RPMI7951 (cell line): ENCODE data around the genes SNRNP40 and COL16A1.

DNA sequence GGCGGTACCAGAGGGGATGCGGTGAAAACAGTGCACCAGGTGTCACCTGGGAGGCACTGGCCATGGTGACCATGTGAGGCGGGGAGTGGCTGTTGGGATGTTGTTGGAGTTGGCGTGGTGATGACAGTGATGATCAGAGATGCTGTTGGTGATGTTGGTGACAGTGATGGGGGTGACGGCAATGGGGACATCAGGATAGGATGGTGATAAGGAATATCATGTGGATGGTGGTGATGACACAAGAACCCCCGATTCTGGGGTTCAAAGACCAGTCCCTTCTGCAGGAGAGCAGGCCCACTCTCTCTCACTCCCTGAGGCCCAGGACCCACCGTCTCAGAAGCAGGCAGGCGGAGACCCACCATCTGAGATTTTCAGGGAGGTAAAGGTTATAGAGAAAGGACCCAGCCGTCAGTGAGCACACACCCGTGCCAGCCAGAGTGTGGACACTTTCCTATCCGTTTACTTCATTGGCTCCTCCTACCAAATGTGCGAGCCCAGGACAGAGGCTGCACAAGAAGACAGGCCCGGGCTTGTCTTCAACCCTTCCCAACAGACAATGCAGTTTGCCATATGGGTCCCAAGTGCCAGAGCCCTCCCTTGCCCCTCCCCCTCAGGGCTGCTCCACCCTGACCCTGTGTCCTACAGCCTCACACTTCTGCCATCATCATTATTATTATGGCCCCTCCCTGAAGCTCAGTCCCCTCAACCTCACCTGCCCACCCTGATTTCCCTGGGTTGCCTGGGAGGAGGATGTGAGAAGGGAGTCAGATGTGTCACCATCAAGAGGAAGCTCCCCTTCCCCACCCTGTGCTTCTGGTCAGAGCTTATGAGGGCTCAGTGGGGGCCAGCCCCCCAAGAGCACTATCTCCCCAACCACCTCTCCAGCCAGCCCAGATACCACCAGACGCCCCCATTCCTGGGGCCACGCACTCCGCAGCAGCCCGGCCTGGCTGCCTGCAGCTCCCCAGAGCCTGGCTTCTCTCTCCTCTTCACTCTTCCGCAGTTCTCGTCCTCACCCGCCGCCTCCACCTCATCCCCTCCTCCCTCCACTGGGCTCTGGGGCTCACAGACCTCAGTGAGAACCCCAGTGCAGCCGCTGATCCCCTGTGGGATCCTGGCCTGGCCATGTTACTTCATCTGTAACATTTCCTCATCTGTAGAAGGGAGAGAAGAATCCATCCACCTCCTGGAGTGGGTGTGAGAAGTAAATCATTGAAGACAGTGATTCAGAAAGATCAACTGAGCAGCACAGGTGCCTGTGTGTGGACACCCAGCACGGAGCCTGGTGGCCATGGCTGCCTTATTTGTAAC lies 9.4 kb downstream of the LAPTM5 start:
- RAMPAGE, long total RNA, result no peak

DNA sequence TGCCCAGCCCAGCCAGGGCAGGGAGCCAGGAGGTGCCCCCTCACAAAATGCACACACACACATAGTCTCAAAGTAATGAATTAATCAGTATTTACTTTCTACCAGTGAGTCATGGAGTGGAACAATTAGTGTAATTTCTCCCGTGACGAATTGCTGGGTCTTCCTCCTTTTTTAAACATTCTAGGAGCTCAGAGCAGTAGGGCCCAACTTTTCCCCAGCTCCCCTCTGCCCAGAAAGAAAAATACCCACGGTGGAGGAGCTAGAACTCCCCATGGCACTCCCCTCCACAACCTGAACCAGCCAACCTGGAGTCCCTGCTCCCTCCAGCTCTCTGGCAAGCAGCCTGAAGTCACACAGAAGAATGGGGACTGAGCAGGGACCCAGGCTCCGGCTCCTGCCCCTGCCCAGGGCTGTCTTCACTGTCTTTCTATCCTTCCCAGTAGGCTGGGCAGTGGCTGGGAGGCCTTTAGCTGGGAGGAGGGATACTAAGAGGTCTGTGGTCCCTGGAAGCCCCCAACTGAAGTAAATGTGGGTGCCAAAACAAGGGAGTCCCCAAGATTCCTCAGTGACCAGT lies 29.2 kb downstream of the SDC3 start:
- RAMPAGE, long total RNA, result no peak

DNA sequence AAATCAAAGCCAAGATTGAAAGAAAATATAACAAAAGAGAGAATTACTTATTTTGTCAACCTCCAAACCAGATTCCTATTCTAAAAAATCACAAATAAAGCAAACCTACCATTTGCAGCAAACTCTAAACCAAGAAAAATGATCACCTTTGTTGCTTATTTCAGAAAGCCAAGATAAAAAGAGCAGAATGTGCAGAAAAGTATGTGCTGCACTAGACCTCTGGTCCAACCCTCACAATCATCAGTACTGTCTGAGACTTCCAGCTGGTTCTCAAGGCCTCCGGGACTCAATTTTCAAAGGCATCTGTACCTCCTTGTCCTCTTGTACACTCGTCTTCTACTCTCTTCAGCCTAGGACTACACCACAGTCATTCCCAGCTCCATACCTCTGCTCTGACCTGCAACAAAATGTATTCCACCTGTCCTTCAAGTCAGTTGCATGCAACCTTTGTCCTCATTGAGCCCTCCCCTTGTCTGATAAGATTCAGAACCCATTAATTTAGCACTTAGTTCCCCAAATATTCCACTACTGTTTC lies 77.1 kb downstream of the PUM1 start:
- RAMPAGE, long total RNA, result no peak

DNA sequence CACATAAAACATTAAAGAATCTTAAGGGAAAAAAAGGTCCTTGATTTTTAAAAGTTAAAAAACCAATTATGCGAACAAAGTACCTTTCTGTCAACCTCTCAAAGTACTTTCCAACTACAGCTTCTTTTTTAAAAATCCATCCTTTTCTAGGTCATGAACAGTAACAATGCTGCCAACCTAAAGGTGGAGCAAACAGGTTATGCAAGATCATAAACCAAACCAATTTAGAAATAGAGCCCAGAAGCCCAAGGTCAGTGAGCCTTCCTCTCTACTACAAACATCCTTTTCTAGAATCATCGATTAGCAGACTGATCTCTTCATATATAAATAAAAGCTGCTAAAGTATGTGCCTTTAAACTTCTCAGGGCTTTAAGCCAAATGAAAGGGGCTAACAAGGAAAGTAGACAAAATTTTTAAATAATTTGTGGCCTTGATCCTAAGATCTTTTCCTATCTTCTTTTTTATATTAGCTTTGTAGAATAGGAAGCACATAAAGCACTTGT lies 40.8 kb downstream of the PUM1 start:
- RAMPAGE, long total RNA, result no peak

DNA sequence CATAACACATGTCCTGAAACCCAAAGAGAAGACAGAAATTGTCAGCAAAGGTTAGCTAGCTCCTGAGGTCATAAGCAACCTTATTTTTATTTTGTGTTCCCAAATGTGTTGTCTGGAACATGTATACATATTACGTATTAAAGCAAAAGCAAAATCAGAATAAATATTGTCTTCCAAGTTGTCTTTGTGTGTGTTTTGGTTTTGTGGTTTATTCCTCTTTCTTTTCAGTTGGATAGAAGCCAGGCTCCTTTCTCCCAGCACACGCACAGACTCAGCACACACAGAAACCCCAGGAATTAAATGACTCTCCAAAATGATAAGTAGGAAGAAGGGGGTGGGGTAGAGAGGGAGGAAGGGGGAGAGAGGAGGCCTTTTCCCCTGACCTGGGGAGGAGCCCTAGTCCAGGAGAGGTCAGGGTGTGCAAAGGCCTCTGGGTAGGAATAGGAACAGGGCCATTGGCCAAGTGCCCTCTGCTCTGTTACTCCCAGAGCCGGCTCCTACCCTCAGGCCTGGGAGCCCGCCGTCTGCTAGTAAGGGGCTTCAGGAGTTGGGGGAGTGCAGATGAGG lies 35.5 kb upstream of the PUM1 start:
- RAMPAGE, long total RNA, result no peak

DNA sequence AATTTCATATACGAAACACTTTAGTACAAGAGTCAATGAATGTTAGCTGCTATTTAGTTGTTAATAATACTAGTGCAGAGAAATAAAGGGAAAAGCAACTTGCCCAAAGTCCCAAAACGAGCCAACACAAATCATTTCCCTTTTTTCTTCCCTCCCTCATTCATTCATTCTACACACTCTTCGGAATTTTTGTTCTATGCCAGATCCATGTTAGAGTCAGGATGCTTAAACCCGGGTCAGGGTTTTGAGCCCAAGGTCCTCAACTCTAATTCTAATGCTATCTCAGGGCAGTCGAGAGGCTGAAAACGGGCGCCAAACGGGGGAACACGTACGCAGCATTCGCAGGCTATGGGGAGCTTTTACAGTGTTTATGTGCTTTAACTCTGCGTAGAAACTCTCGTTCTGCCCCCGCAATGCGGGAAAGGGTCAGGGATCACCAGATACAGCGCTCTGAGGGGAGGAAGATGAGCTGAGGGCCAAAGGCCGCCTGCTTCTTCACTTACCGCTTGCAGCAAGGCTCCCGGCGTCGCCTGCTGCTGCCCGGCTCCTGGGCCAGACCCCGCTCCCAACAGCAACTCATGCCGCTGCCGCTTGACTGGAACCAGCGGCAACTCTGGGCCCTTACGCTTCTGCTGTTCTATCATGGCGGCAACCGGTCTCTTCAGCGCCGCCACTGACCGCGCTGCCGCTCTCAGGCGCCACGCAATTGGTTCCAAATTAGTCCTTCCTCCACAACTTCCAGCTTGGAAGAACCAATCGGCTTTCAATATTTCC lies at the start of gene SNRNP40:
SNRNP40 (minus strand) TSS at position 681 of the 774 bp plus-strand sequence.
- RAMPAGE, long total RNA, result start-site peak on the minus strand centred at position 666 of the sequence, 38 bp wide, 341 and 35 reads in 2 replicates

DNA sequence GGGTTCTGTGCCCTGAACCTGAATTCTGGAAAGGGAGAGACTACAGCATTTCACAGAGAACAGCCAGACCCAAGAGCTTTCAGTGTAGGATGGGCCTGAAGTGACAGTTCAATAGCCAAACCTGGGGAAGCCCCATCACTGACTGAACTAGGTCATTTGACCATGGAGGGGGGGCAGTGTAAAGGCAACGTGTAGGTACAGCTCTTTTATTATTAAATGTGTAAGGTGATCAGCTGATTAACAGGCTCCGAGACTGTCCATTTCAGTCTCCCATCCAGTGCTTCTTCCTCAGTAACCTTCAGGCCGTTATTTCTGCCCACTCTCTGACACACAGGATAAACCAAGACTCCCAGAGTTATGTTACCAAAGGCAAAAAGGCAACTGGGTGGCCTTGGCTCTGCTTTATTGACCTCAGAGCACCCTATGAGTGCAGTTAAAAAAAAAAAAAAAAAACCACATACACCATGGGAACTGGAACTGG lies 7.6 kb downstream of the FABP3 start:
- RAMPAGE, long total RNA, result no peak

DNA sequence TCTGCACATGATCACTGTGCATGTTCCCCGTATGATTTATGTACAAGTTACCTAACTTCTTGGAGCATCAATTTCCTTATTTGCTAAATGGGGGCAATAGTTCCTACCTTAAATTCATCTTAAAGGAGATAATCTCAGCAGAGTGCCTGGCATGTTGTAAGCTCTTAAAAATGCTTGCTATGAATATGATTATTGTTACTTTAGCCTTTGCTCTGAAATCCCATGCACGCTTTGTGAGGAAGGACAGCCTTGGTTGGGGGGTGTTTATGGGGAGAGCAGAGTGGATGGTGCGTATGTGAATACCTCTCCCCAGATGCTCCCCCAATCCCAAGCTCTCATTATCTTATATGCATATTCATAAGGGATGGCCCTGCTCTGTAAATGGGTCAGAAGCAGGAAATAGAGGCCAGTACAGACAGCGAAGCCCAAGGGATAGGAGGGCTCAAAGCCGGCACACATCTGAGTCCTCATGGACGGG lies 3.6 kb upstream of the SERINC2 start:
- RAMPAGE, long total RNA, result no peak

- RAMPAGE, long total RNA, result no peak
These were observed 70.6 kb upstream of the TINAGL1 start for GRCh38 chr1:31505550-31506358.

GRCh38 chr1:31563987-31564461 lies 12.3 kb upstream of the TINAGL1 start:
- RAMPAGE, long total RNA, result no peak

DNA sequence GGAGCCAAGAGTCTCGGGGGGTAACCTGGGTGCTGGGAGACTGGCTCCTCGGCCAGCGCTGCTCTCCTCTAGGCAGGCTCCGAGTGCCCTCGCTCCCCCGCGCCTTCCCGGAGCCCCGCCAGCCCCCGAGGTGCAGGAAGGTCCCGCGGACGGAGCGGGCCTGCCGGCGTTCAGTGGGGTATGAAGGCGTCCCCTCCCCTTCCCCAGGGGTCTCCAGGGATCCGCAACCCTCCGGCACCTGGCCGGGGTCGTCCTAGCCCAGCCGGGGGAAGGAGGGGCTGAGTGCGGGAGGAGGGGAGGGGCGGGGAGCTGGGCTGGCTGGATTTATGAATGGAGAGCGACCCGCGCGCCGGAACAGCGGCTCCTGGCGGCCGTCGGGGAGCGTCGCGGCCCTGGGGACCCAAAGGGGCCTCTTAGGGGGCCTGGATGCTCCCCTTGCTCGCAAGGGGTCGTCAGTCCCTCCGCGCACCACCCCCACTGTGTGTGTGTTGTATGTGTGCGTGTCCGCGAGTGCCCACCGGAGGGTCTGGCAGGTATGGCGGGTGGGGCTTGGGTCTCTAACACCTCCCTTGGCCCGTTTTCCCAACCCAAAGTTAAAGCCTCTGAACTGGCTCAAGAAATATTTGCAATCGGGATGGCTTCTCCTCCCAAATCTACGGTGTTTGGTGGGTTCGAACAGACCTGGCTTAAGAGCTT lies 608 bp downstream of the HCRTR1 start:
- RAMPAGE, long total RNA, result no peak

DNA sequence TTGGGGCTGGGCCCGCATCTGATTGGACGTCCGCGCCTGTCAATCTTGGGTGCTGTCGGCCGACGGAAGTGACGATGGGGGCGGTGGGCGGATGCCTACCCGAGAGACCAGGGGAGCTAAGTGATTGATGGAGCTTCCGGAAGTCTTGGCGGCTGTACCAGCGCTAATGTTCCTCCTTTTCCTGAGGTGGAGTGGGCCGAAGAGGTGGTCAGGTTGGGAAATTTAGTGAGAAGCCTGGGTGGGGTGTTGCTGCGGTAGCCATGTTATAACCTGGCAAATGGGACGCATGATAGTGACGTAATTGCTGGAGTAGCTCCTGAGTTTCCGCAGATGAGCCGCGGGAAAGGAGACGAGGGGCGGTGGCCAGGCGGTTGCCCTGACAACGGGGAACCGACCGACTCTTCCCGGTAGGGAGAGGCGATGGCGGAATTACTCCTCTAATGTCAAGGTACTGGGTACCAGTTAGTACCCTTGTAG lies 297 bp upstream of the PEF1 start:
- RAMPAGE, long total RNA, result no peak

DNA sequence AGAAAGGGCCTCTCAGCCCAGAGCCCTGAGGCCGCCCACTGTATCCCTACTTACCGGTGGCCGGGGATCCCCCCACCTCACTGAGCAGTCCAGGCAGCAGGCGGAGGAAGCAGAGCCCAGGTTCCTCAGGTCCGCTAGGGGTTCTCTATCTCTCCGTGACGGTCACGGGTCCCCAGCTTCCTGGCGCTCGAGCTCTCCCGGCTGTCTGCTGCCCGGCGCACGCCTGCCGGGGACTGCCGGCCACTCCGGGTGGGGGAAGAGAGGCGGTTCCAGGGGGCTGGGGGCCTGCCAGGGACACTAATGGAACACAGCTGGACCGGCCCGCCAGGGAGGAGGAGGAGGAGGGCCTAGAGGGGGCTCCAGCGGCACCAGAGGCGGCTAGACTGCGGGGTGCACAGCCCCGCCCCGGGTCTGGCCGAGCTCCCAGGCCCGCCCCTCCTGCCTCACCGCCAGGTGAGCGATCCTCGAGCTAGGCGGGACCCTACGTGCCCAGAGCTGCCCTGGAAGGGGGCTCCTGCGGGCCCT lies at the start of gene COL16A1:
COL16A1 (minus strand) TSS at position 235 of the 525 bp plus-strand sequence.
- RAMPAGE, long total RNA, result no peak

DNA sequence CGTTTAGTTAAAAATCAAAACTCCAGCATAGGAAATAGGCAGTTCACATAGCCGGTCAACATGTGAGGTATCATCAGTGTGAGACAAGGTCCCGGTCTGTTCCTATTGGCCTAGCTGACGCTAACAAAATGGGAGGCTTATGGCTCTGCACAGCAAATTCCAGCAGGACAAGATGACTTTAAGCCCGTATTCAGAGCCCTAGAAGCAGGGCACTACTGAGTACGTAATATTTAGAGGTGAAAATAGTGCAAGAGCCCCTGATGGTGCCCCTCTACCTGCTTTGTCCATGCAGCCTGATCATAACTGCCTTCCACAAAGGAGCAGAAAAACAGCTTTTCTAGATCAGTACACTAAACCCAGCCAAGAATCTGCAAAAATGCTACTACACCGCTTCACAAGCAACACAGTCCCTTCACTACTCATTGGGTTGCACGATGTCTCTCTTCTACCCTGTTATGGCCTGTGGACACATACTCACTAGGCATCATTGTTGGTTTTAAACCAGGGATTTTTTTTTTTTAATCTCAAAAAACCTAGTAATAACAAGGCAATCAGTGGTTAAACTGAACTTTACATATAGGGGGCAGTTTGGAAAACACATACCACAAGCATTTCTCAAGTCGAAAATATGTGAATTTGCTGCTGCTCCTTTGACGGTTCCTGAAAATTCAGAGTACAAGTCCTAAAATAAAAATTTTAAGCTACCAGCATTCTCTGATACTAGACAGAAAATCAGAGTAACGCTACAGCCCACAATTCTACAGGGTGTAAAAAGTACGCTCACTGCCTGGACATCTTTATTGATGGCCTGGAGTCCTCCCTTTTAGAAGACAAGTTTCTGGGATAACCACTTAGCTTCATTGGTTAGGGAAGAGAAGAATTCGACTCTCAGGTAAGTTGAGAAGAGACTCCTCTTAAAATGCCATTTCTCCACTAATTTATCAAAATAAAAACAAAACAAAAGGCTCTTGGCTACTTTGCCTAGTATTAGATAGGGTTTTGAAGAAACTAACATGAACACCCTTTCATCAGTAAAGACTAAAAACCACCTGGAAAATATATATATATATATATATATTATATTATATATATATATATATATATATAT lies 30.8 kb downstream of the PTP4A2 start:
- RAMPAGE, long total RNA, result no peak

GRCh38 chr1:32008986-32009544 lies 4.6 kb upstream of the KHDRBS1 start:
- RAMPAGE, long total RNA, result no peak

GRCh38 chr1:32015125-32015448 lies 1.4 kb downstream of the KHDRBS1 start:
- RAMPAGE, long total RNA, result no peak

DNA sequence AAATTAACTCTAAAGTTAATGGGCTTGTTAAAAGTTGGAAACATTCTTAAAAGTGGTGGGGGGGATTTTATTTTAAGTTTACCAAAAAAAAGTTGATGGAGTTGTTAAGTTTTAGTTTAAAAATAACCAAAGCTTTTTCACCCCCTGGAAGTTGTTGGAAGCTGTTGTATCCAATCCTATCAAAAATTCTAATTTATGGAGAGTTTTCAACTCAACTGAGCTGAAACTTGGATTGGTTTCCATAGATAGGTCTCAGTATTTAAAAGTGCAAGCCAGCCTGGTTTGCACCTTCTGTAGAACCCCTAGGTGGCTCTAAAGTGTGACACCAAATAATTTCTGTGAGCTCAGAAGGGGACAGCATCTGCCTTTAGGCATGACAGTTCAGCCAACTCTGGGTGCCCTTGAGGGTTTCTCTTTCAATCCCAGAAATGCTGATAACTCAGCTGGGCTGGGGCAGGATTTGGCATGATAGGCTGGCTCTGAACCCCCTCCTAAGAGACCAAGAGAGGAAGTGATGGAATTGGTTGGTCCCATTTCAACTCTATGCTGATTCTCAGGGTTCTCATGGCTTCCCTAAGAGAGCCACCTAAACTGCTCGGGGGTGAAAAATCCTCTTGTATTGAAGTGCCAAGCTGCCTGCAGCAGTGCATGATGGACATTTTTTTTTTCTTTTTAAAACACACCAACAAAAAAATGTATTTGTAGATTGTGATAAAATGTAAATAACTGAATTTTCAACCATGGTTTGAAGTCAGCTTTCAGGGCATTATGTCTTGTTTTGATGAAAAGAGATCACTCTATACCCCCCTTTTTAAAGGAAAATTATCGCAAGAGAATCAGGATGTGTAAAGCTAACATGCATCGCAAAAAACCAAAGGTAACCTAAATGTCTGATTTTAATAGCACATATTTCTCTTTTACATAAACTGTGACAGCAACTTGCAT lies 28.5 kb upstream of the TMEM39B start:
- RAMPAGE, long total RNA, result no peak

GRCh38 chr1:32094696-32095179 lies 13.1 kb upstream of the KPNA6 start:
- RAMPAGE, long total RNA, result no peak

GRCh38 chr1:32195583-32196877 lies 4.4 kb upstream of the CCDC28B start:
- RAMPAGE, long total RNA, result no peak

DNA sequence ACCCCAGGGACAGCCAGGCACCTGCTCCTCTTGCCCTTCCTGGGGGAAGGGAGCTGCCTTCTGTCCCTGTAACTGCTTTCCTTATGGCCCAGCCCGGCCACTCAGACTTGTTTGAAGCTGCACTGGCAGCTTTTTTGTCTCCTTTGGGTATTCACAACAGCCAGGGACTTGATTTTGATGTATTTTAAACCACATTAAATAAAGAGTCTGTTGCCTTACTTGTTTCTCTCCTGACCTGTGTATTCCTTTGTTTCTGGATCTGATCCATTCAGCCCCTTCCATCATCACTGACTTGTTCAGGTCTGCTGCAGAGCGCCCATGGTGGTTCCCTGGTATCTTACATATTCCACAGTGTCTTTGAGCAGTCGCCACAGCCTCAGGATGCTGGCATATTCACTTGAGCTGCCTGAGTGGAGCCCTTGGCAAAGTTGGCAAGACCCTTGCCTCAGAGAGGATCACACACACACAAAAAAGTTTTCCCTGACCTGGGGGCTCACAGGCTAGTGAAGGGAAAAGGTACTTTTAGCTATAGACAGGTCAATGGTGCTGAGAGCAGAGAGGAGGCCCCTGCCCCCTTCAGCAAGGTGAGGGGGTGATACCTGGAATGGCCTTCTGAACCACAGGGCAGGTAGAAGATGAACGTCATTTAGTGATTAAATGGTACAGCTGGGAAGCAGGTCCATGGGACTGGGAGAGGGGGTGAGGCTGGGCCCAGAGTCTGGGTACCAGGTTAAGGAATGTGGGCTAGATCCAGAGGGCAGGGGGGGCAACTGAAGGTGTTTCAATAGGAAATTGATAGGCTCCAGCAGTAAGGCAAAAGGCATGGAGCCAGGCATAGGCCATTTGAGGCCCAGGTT lies 2.1 kb upstream of the CCDC28B start:
- RAMPAGE, long total RNA, result no peak